AG04449 (cell line): Measurements from ENCODE around the gene AP5Z1.

GRCh38 chr7:2646400-2646696 is 14.6 kb downstream of the TTYH3 start:
- RRBS, result 82% methylated on average over 5 of the region's 9 CpGs

DNA sequence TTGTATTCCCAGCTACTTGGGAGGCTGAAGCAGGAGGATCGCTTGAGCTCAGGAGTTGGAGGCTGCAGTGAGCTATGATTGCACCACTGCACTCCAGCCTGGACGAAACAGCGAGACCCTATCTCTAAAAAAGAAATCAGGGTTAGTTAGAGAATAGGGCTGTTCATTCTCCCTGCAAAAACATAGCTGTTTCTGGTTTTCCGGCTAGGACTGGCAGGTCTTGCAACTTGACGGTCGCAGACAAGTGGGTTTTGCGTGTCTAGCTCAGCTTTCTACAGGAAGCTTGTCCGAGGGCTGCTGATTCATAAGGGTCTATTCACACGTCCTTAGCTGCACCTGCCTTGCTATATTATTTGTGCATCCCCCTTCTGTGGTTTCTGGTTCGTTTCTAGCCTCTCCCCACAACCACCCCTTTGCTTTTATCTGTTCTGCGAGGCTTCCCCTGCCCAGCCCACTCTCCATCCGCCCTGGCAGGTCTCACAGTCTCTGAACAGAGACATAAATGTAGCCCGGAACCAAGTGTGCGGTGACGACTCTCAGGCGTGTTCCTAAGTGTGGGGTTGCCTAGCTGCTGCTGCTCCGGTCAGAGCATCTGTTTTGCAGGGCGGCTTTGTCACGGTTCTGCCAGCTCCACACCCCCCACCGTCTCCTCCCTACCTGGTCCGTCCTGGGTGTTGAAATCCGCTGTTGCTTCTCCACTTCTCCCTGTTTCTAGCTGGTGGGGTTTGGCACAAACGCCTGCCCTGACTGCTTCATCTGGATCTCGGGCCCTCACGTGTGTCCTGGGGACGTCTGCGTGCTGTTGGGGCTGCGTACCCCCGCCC is 10.9 kb downstream of the AMZ1 start:
- RRBS, result 24% methylated on average over 5 of the region's 29 CpGs

DNA sequence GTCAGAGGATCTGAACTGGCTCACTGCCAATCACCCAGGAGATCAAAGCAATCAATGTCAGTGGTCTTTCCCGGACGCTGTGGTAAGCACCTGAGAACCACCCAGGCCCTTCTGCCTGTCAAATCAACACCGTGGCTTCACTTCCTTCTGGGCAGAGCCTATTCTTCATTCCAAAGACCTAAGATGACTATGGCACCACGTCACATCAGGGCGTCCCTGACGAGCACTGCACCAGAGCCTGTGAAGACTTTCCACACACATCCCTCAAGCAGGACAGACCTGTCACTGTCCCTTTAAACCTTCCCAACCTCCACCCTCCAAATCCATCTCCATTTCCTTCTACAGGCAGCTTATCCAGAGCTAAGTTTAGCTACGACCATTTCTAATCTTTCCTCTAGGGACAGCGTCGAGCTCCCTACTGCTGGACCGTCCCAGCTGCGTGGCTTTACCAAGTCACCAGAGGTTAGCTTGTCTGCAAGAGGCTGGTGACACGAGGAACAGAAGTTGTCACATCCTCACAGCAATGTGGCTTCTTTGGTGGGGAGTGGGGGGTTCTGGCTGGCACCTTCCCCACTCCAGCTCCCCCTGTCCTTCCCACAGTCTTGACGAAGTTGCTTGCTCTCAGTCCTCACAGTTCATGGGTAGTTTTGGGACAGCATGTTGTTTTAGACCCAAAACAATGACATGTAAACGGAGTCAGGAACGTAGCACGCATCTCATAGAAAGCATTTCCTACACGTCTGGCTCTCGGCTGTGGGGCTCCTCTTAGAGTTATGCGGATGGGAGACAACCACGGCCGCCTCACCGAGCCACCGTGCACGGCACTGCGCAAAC is 72.6 kb downstream of the AMZ1 start:
- RRBS, result no CpG with 5 or more reads among the region's 25 CpGs

GRCh38 chr7:2832023-2833119 is 11.7 kb downstream of the GNA12 start:
- RRBS, result 60% methylated on average over 1 of the region's 28 CpGs

- RRBS, result no CpG with 5 or more reads among the region's 24 CpGs
Measured at GRCh38 chr7:2863336-2864574, 19.6 kb upstream of the GNA12 start.

DNA sequence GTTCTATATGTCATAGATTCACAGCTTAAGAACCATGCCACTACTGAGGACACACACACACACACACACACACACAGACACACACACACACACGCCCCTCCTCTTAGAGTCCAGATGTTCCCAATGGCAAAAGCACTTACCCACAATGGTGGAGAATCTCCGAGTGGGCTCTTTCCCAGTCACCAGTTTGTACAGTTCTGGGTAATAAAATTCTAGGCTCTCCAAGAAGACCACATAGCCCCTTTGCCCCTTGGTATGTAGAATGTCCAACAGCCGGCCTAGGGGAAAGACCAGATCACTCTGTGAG is 98.0 kb downstream of the CARD11 start:
- RRBS, result no CpG with 5 or more reads among the region's 3 CpGs

GRCh38 chr7:3301435-3301974 is 453 bp downstream of the SDK1 start:
- RRBS, result 3% methylated on average over 72 of the region's 100 CpGs

DNA sequence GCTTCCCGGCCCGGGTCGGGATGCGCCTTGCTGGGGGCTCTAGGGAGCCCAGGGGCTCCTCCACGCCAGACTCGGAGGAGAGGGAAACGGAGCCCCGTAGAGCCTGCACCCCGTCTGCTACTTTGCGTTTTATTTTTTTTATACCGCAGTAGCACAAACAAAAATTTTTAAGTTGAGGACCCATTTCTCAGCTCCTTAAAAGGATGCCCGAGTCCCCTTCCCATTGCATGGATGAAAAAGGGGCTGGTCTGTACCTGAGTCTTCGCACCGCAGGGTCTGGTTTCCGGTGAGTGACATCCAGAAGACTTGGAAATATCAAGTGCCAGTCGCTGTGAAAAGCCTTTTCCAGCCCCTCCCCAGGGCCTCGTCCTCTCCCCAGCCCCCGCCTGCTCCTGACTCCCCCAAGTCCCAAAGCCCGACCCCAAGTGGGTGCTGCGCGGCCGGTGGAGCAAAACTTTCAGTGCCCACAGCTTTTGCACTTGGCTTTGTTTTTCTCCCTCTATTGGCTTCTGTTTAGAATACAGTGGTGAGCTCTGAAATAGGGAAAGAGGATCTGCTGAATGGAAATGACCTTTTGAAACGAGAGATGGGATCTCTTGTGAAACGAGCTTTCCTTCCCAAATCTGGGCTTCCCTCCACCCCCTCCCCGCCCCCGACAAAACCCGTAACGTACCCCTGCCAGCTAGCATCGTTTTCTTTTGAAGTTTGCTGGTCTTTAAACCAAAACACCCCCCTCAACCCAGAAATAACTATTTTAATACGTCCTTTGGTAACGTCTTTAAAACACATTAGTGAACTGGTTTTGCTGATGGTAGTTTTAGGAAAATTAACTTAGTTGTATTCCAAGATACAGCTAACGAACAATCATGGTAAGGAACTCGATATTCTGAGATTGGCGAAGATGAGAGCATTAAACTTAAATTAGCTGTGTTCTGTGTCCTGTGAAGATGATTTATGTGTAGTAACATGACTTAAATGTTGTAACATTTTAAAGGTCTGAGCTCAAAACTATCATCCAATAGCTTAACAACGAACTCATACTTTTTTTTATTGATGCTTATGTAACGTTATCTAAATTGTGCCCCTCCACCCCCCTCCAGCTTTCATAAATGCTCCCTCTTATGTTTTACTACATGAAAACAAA is 1.3 kb downstream of the SDK1 start:
- RRBS, result no CpG with 5 or more reads among the region's 36 CpGs

- RRBS, result no CpG with 5 or more reads among the region's 8 CpGs
Measured at GRCh38 chr7:3529028-3529917, 228.2 kb downstream of the SDK1 start.

DNA sequence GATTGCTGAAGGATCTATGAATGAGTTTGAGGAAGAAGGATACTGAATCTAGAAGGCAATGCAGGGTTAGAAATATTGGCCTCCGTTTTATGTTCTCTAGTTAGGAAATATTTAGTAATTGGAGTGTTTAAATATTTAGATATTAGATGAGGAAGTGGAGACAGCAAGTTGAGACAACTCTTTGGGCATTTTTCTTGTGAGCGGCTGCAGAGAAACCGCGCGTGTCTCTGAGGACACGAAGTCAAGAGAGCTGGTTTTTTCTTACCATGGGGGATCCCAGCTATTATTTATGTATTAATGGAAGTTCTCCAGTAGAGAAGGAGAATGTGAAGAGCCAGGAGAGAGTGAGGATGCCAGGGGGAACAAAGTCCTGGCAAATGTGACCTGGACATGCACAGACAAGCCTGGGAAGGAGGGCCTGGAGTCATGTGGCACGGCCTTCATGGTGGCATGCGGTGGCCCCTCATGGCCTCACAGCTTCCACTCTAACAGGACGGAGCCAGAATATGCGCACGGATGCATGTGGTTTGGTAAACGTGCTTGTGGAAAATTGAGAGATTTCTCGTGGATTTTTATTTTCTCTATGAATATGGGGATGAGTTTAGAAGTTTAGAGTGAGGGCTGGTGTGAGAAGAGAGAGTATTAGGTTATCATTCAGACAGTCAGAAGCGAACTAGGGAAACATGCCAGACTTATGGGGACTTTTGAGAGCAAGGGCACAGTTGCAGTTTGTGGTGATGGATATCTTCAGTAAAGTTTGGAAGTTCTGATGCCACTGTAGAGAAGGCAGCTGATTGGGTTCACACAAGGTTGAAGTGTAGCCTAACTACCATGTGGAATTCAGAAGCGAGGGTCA is 351.2 kb downstream of the SDK1 start:
- RRBS, result no CpG with 5 or more reads among the region's 15 CpGs

GRCh38 chr7:3754464-3755409 is 453.7 kb downstream of the SDK1 start:
- RRBS, result no CpG with 5 or more reads among the region's 18 CpGs

DNA sequence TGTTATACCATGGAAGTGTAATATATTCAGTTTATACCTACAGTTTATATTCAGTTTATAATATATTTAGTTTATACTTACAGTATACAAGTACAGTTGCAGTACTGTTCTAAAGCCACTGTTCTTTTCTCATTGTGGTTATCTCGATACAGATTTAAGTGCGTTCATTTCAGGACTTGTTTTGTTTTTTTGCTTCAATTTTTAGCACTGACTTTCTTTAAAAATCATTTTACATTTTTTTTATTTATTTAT is 596.9 kb upstream of the FOXK1 start:
- RRBS, result no CpG with 5 or more reads among the region's 2 CpGs

DNA sequence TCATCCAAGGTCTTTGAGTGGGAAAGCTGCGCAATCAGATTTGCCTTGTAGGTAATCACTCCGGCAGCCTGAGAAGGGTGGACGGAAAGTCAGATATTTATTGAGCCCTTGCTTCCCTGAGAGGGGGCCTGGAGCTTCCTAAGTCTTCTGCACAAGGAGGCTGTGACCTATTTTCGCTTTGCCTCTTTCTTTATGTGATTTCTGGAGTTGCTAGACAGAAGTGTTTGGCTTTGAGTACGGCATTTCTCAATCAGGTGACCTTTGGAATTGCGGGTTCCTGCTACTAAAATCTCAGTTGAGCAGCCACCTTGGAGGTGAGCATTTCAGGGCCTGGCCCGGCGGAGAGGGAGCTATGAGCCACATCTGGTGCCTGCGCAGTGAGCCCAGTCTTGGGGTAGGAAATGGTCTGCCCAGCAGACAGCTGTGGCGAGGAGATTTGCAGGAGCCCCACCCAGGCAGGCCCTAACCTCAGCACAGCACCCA is 548.0 kb upstream of the FOXK1 start:
- RRBS, result no CpG with 5 or more reads among the region's 10 CpGs

- RRBS, result no CpG with 5 or more reads among the region's 8 CpGs
Measured at GRCh38 chr7:4164584-4165080, 517.5 kb upstream of the FOXK1 start.

- RRBS, result no CpG with 5 or more reads among the region's 25 CpGs
Measured at GRCh38 chr7:4533421-4534010, 148.6 kb upstream of the FOXK1 start.

DNA sequence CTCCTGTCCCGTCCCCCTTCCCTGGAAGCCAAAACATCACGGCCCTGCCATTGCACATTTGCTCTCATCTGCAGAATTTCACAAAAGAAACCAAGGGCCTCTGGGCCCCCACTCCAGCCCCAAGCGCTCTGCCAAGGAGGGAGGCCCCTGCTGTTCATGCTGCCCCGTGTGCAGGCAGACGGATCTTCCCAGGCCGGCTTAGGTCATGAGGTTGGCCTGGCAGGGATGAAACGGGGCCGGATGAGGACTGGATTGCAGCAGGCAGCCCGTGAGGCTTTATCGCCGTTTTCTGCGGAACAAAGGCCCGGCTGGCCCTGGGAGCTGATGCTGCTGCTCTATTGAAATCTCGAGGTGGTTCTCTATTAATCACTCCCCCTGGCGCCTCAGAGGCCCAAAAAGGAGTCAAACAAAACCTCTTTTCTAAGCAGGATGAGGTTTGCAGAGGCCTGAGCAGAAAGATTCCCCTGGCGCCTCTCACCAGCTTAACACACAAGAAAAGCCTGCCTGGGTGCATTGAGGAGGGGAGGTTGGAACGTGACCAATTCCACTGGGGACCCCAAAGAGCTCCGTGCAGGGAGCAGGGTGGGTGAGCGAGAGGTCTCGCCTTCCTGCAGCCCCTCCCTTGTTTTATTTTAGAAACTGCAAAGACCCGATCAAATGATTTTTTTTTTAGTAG is 31.4 kb upstream of the FOXK1 start:
- RRBS, result 26% methylated on average over 8 of the region's 21 CpGs

DNA sequence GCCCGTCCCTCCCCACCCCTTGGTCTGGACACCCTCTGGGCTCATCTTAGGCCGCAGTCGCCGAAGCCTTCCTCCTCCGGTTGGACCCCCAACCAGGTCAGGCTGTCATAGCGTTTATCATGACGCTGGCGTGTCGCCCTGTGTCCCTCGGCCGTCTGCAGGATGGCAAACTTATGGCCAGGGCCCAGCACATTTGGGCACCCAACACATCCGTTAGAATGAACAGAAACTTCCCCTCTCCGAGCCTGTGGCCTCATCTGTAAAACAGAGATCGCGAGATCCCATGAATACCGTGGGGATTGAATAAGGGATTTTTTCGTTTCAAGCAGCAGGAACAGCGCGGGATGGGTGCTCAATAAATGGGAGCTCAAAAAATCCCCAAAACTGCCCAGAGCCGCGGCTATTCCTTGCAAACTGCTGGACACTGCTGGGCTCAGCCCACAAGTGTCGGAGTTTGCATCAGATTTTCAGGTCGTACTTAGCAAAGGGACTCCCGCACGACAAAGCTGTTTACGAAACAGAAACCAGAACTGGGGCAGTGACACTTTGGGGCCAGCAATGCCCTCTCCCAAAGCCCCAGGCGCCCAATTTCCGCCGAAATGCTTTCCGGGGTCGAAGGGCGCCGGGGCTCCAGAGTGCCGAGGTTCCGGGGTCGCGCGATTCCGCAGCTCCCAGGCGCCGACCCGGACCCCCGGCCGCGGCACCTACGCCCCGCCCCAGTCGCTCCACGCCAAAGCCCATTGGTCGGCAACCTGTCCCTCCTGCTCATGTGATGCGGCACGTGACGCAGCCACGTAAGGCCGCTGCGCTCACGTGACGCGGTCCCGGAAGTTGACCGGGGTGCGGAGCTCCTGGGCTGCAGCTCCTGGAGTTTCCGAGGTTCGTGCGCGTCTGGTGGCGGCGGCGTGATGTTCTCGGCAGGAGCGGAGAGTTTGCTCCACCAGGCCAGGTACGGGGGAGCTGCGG is at the start of gene AP5Z1:
TSS of gene AP5Z1 (plus strand) at position 816 of the 966 bp plus-strand sequence.
- RRBS, result 2% methylated on average over 8 of the region's 73 CpGs

DNA sequence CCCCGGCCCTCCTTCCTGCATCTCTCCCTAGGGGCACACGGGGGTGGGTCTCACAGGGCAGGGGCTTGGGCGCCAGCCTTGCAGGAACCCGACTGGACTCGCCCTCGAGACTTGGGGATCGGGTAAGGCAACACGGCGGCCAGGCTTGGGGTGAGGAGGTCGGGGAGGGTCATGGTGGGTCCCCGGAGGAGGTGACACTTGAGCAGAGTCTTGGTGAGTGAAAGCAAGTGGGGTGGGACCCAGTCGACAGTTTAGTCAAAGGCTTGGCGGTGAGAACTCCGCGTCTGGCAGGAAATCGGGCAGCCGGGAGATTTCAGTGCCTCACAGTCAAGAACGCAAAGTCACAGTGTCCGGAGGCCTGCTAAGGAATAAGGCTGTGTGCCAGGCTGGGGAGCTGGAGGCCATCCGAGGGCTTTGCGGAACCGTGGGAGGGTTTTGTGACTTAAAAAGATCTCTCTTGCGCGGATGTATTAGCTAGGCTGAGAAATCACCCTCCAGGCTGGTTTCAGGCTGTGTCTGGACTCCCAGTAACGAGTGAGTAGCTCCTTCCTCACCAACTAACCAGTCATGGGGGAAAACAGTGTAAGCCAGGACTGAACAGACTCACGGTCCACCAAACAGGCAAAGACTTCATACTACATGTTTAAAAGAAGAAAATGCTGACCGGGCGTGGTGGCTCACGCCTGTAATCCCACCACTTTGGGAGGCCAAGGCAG is 509 bp downstream of the AP5Z1 start:
- RRBS, result no CpG with 5 or more reads among the region's 29 CpGs

DNA sequence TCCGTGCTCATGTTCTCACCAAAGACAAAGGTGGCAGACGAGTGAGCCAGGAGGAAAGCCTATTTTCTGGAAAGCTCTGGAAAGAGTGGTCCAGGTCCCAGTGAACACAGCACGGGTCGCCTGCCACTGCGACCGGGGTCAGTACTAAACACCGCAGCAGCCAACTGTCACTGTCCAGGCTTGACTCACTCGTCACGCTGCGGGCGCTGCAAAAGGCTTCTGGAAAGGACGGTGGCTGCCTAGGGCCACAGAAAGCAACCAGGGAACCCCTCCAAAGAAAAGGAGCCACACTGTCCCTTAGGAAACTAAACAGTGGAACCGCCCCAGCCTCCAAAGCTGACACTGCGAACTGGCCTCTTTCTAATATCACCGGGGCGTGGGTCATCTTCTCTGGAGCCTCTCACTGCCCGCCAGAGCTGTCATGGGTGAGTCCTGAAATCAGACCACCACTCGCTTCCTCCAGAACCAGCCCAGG is 4.0 kb downstream of the RADIL start:
- RRBS, result no CpG with 5 or more reads among the region's 18 CpGs

- RRBS, result no CpG with 5 or more reads among the region's 10 CpGs
Measured at GRCh38 chr7:5177073-5177563, 12.9 kb upstream of the WIPI2 start.